Cardiac atrium fibroblast (primary cell): ENCODE data around the genes NANP and DEFB116.

GRCh38 chr20:25077029-25078206, 4.5 kb downstream of the VSX1 start:
- RAMPAGE, long total RNA: no peak

GRCh38 chr20:25148395-25149207, 46.9 kb upstream of the ENTPD6 start:
- RAMPAGE, long total RNA: no peak

DNA sequence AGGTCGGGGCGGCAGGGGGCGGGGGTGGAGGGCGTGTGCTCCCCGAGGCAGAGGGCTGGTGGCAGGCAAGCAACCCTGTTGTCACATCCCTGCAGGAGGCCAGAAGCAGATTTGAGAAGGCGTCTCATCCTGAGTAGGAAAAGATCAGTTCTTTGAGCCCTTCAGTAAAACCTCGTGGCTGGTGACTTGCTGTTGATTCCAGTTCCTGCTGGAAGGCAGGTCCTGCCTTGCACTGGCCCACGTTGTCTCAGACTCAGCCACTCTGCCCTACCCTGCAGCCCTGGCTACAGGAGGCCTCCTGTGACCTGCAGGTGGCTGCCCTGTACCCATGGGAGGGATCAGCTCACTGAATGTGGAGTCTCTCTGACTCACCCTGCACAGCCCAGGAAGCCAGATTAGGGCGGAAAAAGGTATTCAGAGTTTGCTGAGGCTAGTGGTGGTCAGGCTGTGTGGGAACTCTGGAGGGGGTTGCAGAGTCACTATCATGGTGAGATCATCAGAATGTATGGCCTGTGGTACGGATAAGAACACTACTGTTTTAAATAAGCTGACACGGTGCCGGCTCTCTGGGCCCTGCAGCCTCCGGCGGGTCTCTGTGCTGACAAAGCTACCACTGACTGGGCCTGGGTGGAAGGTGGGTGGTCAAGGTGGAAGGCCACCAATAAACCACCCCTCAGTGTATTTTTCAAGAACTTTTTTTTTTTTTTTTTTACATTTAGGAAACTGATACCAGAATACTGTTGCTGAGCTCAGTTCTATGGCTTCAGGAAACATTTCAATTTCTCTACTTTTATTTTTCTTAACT, 24.7 kb upstream of the PYGB start:
- RAMPAGE, long total RNA: no peak

DNA sequence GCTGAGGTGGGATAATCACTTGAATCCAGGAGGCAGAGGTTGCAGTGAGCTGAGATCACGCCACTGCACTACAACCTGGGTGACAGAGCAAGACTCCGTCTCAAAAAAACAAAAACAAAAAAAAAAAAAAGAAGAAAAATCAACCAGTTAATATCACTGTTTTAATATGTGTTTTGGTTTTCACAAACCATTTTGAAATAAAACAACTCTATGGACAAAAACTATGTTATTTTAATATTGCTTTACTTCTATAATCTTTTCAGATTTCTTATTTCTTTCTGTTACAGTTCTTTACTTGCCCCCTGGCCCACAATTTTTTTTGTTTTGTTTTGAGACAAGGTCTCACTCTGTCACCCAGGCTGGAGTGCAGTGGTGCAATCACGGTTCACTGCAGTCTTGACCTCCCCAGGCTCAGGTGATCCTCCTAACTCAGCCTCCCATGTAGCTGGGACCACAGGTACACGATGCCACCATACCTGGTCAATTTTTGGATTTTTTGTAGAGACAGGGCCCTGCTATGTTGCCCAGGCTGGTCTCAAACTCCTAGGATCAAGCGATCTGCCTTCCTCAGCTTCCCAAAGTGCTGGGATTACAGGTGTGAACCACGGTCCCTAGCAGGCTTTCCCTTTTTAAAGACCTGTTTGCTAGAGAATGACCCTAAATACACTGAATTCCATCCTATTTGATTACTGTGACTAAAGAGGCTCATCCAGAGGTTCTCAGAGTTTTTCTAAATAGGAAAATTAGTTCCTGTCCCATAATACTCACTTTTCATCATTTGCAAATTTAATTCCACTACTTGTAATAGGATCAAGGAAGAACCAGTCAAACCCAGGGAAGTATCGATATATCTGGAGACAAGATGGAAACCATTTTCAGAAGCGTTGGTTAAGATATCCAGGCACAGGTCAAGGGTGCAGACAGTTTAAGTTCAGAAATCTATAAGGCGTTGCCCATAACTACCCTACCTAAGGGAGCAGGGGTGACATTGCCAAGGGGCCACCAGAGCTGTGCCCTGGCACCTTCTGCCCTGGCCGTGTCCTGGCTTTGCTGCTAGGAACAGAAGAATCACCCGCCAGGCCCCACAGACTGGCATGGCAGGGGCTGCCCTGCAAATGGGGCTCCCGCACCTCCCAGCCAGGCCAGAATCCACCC, 58.6 kb downstream of the PYGB start:
- RAMPAGE, long total RNA: no peak

- RAMPAGE, long total RNA: no peak
These were observed 62.0 kb downstream of the PYGB start for GRCh38 chr20:25309891-25310182.

GRCh38 chr20:25512665-25513127, 72.6 kb downstream of the NINL start:
- RAMPAGE, long total RNA: no peak

DNA sequence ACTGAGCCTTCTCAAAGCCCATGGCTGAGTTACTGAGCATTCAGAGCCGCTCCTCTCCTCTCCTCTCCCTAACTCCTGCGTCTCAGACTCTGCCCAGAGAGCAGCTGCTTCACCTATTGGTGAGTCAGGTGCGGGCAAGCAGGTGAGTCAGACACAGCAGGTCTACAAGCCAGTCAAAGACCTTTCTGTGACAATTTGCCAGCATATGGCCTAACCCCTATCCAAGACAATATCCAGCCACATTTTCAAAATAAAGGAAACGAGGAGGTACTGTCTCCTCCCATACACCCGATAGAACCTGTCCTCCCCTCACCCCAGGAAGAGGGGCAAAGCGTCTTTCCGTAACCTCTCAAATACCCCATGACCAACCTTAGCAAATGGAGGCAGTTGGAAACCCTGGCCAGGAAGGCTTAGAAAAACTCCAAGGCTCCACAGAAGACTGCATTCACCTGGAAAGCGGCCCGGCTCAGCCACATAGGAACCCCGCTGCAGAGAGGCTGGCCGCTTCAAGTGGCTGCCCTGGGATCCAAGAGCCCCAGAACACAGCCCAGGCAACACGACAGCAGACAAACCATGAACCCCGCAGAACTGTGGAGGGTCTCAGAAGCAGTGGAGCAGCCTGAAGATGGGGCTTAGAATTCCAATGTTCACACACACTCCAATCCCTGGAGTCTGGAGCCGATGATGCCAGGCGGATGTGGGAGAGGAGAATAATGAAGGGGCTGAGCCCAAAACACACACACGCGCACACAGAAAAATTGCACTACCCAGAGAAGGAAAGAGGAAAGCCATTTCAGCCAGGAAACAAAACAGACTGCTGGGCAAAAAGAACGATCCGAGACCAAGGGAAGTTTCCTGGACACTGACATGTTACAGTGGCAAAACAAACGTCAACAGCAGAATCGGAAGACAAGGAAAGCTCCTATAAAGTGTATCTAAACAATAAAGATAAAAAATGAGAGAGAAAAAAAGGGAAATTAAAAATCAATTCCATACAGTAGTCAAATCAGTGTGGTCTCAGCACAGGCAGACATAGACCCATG, 52.5 kb downstream of the NINL start:
- RAMPAGE, long total RNA: no peak

DNA sequence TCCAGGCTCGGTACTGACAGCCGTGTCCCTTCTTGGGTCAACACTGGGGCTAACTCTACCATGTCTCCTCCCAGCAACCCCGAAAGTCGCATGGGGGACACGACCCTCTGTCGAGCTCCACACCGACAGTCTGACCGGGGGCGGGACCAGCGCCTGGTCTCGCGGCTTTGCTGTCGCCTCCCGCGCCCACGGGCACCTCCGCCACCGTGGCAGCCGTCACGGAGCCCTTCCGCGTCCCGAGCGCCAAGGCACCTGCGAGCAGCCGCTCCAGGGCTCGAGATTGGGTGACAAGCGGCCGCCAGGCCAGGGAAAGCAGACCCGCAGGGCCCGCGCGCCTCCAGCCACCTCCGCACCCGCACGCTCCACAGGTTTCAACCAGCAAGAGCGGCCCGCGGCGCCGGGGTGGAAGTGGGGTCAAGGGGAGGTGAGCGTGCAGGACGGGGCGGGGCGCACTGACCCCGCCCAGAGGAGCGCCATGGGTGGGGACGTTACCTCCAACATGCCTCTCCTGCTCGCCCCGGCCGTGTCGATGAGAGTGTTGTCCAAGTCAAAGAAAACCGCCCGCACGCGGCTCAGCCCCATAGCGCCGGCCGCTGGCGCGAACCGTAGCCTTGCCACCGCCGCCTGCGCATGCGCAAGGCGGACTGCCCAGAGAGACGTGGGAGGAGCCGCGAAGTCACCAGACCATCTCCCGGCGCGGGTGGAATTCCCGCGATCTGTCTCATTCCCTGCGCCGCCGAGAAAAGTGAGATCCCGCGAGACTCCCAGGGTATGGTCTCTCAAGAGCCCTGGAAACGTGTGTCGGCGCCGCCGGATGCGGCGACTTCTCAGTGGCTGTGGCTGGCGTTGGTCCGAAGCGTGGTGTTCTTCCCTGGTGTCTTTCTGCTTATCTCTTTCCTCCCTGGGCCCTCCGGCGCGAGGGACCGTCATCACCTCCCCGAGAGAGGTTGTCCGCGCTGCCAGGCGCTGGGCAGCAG, at the start of gene NANP:
Gene NANP, minus strand, starts transcription at position 648 of the 977 bp plus-strand sequence.
- RAMPAGE, long total RNA: no peak

DNA sequence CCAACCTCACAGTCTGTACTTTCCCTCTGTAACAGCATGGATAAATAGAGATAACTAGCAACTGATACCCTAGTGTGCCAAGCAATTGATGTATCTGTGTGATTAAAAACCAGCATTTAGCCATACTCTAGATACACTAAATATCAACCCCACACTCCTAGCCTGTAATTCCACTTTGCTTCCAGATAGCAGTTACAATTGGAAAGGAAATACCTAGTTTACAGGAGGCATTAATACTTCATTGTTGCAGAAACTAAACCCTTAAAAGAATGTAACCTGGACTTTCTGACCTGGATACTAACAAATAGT, 556.1 kb upstream of the ZNF337 start:
- RAMPAGE, long total RNA: no peak

- RAMPAGE, long total RNA: no peak
These were observed 967.9 kb upstream of the DEFB115 start for GRCh38 chr20:30289279-30290342.

- RAMPAGE, long total RNA: no peak
These were observed 772.7 kb upstream of the DEFB115 start for GRCh38 chr20:30484754-30485207.

- RAMPAGE, long total RNA: no peak
These were observed 533.5 kb upstream of the DEFB115 start for GRCh38 chr20:30723783-30724486.

DNA sequence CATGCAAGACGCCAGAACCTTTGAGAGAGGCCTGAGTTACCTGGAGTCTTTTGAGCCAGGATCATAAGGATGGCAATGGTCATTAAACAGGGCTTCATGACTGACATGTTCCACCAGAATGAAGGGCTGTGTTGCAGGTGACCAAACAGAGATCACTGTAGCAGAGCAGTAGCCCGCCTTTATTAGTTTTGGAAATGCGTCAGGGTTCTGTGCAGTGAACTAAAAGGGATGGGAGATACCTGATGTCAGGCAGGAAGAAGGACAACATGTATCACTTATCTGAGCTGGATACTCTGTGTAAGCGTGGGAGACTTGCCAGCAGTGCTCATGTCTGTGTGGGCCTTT, at the start of gene DEFB116:
Gene DEFB116, minus strand, starts transcription at position 107 of the 345 bp plus-strand sequence.
- RAMPAGE, long total RNA: no peak

DNA sequence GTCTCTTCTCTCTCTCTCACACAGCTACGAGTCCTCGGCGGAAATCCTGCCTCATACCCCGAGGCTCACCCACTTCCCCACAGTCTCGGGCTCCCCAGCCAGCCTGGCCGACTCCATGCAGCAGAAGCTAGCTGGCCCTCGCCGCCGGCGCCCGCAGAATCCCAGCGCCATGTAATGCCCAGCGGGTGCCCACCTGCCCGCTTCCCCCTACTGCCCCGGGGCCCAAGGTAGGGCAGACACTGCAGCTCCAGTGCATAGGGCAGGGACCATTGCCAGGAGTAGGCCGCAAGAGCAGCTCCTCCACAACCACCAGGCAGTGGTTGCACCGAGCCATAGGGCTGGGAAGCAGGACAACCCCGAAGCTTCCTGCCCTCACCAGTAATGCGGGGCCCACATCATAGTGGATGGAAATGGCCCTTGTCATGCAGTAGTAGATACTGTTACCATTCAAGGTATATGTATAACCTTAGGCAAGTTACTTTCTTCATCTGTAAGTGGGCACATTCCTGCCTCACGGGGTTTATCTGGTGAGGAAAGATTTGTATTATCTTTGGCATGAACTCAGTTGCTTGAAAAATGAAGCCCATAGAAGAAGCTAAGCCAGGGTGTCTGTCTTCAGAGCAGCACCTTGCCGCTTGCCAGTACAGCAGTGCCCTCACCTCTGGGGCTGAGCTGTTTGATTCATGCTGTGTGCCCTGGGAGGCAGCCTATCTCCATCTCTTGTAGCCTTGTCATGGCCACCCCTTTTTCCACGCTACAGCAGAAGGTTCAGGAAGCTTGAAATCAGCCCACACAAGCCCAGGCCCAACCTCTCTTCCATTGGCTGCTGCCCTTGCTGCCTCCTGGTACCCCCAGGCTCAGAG, 21.1 kb downstream of the MCTS2 start:
- RAMPAGE, long total RNA: no peak

DNA sequence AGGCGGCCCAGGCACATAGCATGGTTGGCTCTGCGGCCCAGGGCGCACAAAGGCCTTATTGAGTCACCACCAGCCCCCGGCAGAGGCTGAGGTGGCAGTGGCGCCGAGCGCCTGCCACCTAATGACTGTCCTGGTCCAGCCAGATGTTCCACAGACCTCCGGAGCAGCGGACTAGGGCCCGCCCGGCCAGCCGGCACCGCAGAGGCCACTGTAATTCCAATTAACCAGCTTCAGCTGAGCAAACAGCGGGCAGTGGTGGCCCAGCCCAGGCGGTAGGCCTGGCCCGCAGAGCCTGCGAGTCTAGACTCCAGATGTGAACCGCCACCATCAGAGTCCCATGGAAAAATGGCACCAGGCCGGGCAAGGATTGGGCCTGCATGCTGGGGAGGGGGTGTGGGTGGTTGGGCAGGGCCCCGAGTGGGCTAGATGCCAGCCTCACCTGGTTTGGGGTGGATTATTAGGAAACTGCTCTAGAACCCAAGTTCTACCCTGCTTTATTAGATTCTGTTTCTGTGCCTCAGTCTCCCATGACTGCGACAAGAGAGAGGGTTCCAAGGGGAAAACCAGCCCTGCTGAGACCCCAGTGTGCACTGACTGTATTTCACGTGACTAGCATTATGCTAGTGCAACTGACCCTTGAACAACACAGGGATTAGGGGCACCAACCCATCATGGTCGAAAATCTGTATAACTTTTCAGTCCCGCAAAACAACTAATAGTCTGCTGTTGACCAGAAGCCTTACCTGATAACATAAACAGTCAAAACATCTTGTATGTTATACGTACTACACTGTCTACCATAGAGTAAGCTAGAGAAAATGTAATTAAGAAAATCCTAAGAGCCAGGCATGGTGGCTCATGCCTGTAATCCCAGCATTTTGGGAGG, 23.9 kb downstream of the MCTS2 start:
- RAMPAGE, long total RNA: no peak

DNA sequence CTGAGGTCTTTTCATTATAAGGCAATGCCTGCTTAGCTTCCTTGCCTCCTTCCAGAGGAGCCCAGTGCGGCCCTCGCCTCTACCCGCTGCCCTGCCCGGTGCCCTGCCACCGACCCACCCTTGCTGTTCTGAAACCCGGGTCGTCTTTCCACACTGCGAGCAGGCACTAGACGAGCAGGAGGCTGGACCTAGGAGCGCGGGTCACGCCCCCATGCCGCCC, 194 bp upstream of the ID1 start:
- RAMPAGE, long total RNA: no peak

- RAMPAGE, long total RNA: no peak
These were observed 36.5 kb downstream of the BCL2L1 start for GRCh38 chr20:31686172-31686648.

GRCh38 chr20:31707987-31708845, 14.5 kb downstream of the BCL2L1 start:
- RAMPAGE, long total RNA: no peak

DNA sequence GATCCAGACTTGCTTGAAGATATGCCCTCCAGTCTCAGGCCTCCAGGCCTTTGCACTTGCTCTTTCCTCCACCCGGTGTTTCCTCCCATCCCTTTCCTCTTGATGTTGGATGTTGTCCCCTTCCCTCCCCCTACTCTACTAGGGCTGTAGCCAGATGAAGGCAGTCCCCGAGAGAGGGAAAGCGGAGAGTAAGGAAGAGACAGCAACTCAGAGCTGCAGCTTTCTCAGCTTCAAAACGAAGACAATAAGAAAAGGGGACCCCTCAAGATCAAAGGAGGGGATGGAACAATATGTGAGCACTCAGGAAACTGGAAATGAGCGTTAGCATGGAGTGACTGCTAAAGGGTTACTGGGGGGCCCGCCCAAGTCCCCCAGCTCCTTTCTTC, 592 bp upstream of the XKR7 start:
- RAMPAGE, long total RNA: no peak

DNA sequence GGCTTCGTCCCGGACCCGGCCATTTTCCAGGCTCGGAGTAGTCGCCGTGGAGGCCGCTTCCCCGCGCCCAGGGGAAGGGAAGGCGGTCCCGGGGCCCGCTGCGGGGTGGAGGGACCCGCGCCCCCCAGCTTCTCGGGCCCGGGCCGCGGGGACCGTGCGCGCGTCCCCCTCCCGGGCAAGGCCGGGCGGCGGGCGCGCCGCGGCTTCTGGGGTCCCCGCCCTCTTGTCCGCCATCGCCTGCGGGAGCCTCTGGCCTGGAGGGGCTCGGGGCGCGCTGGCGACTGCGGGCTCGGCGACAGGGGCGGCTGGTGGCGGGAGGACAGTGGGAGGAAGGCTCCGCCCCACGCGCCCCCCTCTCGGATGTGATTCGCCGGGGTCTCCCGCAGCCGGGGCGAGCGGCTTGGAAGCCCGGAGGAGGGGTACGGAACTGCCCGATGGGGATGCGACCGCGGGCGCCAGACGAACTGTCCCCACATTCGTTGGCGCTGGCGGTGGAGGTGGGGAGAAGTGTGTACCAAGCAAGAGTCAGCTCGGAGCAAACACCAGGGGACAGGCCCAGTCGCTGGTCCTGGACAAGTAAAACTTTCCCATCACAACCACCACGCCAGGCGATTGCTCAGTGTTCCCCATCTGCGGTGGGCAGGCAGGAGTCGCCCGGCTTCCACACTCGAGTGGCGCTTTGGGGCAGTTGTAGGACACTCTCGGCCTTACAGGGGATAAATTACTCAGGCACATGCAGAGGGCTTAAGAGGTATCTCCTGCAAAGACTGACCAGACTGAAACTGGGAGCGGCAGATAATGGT, 17.3 kb downstream of the PLAGL2 start:
- RAMPAGE, long total RNA: no peak